Transverse colon (tissue), 4 donors: Measurements from ENCODE around the genes CEBPE, SLC7A8 and CMTM5.

GRCh38 chr14:22588020-22588772 is 828 bp downstream of the DAD1 start:
- PRO-cap, result no peak
- RAMPAGE, long total RNA, 4 experiments, result no peak in any of the 4 experiments

- PRO-cap, result no peak
- RAMPAGE, long total RNA, 4 experiments, result no peak in any of the 4 experiments
Observed at GRCh38 chr14:22597739-22598057, 402 bp upstream of the ABHD4 start.

DNA sequence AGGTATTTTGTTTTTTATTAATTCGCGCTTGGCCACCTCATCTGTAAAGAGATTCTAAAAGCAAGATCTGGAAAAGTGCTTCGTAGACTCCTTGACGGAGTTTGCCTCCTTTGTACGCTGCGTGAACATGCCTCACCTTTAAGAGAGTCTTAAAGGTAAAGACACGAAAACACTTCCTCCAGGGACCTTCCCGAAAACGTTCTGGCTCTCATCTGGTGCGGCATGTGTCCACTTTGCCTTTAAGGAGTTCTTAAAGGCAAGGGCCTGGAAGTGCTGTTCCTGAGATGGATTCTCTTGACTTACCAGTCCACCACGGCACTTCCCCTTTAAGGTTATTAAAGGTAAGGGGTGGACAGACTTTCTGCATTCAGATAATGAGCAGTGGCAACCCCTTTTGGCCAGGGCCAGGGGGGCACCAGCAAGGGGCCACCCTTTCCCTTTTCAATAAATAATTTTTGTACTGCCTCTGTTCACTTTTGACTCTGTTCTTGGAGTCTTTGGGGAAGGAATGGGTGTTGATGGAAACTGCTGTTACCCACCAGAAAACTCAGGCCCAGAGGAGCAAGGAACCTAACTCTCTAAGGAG is 4.3 kb downstream of the REM2 start:
- PRO-cap, result bidirectional peak, plus-strand start at position 242 of the sequence, minus-strand start at position 203 of the sequence
- RAMPAGE, long total RNA, 4 experiments, result no peak in any of the 4 experiments

- PRO-cap, result no peak
- RAMPAGE, long total RNA, 4 experiments, result no peak in any of the 4 experiments
Observed at GRCh38 chr14:22905195-22905671, 13.7 kb downstream of the RBM23 start.

- PRO-cap, result no peak
- RAMPAGE, long total RNA, 4 experiments, result no peak in any of the 4 experiments
Observed at GRCh38 chr14:23119120-23119995, at the start of gene CEBPE. Gene CEBPE, minus strand, starts transcription at chr14:23119255.

DNA sequence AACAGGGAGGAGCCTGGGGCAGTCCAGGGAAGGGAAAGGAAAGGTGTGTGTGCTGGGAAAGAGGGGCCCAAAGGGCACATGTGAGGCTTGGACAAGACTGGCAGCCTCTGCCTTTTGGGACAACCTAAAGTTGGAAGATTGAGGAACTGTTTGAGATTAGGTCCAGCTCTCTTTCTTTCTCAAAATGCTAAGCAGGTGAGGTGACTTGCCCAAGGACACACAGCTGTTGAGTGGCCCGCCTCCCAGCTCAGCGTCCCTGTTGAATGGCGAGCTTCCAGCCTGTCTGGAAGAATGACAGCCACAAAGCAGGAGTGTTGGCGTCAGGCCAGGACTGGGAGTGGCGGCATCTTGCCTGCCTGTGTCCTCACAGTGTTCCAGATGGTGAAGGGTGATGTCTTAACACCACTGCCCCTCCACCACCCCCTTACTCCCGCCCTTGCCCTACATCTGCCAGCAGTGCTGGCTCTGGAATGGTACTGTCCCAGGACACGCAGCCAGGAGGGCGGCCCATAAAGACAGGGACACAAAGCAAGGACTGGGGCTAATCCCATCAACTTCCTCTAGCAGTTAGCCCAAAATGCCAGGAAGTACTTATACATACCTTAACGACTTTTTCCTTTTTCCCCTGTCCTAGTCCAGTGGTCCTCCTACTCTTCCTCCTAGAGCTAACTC is 4.4 kb upstream of the CEBPE start:
- PRO-cap, result no peak
- RAMPAGE, long total RNA, 4 experiments, result no peak in any of the 4 experiments

DNA sequence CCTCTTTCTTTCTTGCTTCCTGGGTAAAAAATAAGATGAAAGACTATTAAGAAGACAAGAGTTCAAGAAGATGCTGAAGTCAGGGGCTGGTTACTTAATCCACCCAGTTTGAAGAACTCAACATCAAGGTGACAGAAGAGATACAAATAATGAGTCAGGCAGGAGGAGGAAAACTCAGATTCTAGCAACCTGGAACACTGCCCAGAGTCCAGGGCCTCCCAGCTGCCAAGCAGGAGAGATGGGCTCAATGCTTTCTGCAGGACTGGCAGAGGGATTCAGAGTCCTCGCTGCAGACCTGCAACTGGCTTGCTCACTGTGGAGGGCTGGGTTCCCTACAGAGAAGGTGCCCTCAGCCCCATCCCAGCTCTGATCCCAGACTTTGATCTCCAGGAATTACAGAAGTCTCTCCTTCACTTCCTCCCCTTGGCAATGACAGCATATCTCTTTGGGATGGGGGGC is 28.6 kb upstream of the CEBPE start:
- PRO-cap, result no peak
- RAMPAGE, long total RNA, 4 experiments, result no peak in any of the 4 experiments

GRCh38 chr14:23183048-23184199 is at the start of gene SLC7A8:
Gene SLC7A8, minus strand, starts transcription at chr14:23183660.
- PRO-cap, result unidirectional peak, minus-strand start at chr14:23183663
- RAMPAGE, long total RNA, 4 experiments, result start-site peak on the minus strand in 4 of 4 experiments, at chr14:23183644-23183877 at its widest, 19 to 124 reads per replicate

GRCh38 chr14:23322829-23323722 is 1.8 kb downstream of the PABPN1 start:
- PRO-cap, result no peak
- RAMPAGE, long total RNA, 4 experiments, result no peak in any of the 4 experiments

GRCh38 chr14:23324342-23324820 is 3.1 kb downstream of the PABPN1 start:
- PRO-cap, result no peak
- RAMPAGE, long total RNA, 4 experiments, result start-site peak on the plus strand in 2 of 4 experiments, at chr14:23324479-23324534 at its widest, 20 reads per replicate

- PRO-cap, result no peak
- RAMPAGE, long total RNA, 4 experiments, result no peak in any of the 4 experiments
Observed at GRCh38 chr14:23361218-23361962, 3.6 kb downstream of the EFS start.

DNA sequence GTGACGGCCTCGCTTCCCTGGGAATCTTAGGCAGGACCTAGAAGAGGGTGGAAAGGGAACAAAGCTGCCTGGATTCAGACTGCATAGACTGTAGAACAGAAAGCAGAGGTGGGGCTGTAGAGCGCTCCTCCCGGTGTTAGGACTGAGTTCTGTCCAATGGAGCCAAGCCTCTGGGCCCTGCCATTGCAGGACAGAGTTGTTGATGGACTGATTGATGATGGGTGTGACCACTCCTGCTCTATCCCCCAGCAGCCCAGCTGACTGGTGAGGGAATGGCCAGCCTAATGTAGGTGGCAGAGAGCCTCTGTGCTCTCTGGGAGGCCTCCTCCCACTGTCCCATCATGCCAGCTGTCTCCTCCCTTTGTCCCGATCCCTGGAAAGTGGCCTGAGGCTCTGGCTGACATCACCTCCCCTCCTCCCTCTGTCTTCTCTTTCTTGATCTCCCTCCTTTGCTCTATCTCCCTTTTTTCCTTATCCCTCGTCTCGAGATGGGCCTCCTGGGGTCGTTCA is 837 bp downstream of the EFS start:
- PRO-cap, result bidirectional peak, plus-strand start at position 369 of the sequence, minus-strand start at position 333 of the sequence
- RAMPAGE, long total RNA, 4 experiments, result no peak in any of the 4 experiments

DNA sequence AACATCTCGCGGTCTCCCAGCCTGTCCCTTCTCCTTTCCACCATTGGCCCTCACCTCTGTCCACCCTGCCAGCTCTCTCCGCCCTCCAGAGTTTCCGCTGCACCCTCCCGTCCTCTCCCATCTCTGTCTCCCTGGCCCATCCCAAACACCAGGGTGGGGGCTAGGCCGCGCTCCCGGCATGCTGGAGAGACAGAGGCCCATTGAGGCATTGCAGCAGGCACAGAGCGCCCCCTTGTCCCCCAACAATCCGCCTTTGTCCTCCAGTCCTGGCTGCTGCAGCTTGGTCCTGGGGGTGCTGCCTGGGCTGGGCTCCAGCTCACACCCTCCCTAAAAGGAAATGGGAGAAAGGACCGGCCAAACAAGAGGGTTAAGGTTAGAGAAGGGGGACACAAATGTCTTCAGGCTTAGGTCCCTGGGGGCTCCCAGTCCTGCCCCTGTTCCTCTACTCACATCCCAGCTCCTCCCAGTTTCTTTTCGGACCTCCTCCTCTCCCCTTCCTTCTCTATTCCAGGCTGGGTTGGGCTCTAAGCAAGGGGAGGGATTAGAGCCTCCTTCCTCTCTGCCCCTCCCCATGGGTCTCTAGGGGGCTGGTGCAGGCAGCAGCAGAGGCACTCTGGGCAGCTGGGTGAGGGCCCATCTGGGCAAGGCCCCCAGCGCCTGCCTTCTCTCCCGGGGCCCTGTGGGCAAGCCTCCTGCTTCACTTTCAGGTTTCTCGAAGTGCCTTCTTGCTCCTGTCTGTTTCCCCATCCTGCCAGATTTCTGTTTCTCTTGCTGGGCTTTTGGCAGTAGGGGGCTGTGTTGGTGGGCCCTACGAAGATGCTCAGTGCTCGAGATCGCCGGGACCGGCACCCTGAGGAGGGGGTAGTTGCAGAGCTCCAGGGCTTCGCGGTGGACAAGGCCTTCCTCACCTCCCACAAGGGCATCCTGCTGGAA is at the start of gene CMTM5:
Gene CMTM5 (plus strand): TSS at position 611 of the 933 bp plus-strand sequence.
- PRO-cap, result no peak
- RAMPAGE, long total RNA, 4 experiments, result no peak in any of the 4 experiments

- PRO-cap, result no peak
- RAMPAGE, long total RNA, 4 experiments, result no peak in any of the 4 experiments
Observed at GRCh38 chr14:23396138-23396886, 11.8 kb downstream of the MYH6 start.

DNA sequence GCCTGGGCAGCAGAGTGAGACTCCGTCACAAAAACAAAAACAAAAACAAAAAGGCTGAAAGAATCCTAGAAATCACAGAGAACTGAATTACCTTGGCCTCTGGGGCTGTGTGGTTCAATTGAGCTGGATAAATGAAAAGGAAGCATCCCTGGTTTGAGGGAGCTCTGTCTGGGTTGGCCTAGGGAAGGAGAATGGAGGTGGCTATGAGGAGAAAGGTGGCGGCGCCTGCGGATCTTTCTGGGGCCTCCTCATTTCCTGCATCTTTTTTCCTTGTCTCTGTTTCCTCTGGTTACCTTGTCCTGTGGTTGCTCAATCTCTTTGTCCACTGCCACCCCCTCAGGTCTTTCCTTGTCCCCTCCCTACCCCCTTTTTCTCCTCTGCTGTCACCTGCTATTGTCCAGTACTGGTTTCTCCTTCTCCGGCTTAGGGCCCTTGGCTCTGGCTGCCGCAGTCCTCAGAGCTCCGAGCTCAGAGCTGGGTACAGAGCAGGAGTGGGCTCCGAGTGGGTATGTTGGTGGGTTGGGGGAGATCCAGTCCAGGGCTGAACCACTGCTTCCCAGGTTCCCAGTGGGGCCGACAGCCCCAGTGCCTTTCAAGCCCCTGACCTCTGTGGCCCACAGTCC is 3.2 kb upstream of the MYH6 start:
- PRO-cap, result no peak
- RAMPAGE, long total RNA, 4 experiments, result no peak in any of the 4 experiments

DNA sequence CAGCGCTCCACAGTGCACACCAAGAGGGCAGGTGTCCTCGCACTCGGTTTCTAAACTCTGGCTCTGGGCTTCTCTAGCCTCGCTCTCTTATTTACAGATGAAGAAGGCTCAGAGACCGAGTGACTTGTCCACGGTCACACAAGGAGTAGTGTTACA is 620 bp upstream of the NGDN start:
- PRO-cap, result no peak
- RAMPAGE, long total RNA, 4 experiments, result no peak in any of the 4 experiments

- PRO-cap, result no peak
- RAMPAGE, long total RNA, 4 experiments, result no peak in any of the 4 experiments
Observed at GRCh38 chr14:23483321-23483718, 13.8 kb downstream of the NGDN start.

DNA sequence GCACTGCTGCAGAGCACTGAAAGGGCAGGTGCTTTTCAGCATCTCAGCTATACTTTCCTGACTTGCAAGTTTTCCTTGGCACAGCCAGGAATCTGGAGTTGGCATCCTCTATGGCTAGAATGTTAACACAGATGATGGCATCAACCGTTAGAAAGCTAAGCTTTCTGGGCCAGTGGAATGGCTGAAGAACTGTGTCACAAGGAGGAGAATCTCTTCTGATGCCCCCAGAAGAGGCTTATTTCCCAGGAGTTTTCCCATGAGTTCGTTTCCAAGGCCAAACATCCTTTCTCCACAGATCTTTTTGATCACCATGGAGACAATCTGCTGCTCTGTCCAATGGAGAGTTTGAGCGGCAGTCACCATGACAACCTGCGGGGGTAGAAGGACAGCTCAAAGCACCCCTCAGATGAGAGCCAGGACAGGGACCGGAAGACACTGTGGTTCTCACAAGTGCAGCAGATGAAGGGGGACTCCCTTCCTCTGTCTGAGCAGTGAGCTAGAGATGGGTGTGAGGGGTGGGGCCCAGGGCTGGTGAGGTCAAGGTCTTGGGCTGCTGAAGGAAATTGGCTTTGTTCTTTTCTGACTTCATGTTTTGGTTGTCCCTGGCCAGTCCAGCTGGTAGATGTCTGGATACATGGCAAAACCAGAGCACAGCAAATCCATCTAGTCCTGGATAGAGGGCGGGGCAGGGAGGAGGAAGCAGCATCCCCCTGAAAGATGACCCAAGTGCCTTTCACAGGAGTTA is 24.1 kb downstream of the DHRS2 start:
- PRO-cap, result no peak
- RAMPAGE, long total RNA, 4 experiments, result no peak in any of the 4 experiments

DNA sequence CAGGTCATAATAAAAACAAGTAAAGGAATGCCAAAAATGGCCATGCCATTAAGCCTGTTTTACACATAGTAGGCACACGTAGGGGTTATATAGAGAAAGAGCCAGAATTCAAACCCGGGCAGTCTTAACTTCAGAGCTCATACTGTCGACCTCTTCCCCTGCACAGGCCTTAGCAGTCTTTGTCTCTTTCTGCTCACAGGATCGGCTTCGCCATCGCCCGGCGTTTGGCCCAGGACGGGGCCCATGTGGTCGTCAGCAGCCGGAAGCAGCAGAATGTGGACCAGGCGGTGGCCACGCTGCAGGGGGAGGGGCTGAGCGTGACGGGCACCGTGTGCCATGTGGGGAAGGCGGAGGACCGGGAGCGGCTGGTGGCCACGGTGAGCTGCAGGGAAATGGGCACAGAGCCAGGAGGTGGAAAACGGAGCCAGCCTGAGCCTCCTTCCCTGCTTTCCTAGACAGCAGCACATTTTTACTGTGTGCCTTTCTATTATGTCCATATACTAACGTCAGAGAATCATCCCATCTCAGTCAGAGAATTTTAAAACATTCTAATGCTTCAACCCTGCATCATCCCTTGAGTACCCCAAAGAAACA is 1.4 kb downstream of the DHRS4 start:
- PRO-cap, result no peak
- RAMPAGE, long total RNA, 4 experiments, result start-site peak on the plus strand in 1 of 4 experiments, centred at position 223 of the sequence, 14 reads per replicate; start-site peak on the minus strand in 1 of 4 experiments, centred at position 288 of the sequence, 6 reads per replicate

DNA sequence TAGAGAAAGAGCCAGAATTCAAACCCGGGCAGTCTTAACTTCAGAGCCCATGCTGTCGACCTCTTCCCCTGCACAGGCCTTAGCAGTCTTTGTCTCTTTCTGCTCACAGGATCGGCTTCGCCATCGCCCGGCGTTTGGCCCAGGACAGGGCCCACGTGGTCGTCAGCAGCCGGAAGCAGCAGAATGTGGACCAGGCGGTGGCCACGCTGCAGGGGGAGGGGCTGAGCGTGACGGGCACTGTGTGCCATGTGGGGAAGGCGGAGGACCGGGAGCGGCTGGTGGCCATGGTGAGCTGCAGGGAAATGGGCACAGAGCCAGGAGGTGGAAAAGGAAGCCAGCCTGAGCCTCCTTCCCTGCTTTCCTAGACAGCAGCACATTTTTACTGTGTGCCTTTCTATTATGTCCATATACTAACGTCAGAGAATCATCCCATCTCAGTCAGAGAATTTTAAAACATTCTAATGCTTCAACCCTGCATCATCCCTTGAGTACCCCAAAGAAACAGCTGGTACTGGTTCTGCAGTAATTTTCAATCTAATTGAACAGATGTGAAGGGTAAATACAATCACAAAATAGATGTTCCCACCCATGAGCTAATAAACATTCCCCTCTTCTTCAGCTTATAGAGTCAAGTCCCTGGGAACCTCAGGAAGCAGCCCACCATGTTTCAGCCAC is 1.5 kb downstream of the DHRS4L2 start:
- PRO-cap, result no peak
- RAMPAGE, long total RNA, 4 experiments, result start-site peak on the plus strand in 1 of 4 experiments, centred at position 259 of the sequence, 5 reads per replicate